ENCODE measurements around a stretch of chr2.

DNA sequence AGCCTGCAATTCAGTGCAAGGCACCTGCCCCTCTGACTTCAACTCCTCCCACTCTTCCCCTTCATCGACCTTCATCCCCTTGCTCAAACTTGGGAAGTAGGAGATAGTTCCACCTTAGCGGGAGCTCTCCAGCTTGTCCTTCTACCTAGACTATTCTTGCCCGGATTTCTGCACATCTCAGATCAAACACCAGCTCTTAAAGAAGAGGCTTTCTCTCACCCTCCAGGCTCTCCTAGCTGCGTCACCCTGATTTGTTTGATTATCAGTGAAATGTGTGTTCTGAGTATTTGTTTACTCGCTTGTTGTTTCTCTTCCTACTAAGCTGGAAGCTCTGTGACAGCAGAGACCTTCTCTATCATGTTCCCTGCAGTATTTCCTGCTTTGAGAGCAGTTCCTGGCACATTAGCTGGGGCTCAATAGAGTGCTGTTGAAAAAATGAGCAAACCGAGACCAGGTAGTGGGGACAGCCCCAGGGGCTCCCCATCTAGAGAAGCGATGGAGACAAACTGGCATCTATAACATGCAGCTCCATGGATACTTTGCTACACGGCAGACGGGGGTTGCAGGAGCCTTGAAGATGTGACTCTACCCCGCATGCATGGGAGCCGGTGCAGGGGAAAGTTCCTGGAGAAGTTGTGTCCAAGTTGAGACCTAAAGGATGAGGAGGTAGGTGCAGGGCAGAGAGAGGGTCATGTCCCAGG lies 70.7 kb upstream of the LAPTM4A start:
- RRBS = no CpG with 5 or more reads among the region's 11 CpGs

DNA sequence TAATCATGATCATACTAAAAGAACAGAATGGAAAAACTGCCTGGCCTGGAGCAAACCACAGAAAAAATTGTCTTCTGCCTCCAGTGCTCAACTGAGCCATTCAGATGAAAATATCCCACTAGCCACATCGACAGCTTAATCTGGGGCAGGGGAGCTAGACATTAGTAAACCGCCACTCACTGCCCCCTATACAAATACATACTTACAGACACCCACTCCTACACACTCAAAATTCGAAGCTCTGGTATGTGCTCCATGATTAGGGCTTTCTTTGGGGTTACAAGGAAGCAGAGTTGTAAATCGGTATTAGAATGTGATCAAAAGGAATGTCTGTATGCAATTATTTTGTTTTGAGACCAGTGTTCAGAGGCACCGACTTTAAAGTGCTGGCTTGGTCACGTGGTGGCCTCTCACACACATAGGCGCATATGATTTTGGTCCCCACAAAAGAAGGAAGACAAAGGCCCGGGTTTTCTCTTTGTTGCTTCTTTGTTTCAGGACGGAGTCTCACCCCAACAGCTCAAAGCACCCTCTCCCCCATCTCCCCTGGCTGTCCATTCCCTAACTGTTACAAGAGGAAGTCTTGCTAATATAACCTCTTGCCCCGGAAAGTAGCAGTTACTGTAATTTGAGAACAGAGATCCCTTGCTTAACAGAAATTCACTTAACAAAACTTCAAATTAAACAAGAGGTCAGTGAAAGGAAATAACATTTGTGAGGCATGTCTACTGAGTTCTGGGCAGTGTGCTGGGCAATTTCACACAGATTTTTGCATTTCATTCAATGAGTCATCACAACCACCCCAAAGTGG lies 76.1 kb downstream of the SDC1 start:
- RRBS = no CpG with 5 or more reads among the region's 10 CpGs

DNA sequence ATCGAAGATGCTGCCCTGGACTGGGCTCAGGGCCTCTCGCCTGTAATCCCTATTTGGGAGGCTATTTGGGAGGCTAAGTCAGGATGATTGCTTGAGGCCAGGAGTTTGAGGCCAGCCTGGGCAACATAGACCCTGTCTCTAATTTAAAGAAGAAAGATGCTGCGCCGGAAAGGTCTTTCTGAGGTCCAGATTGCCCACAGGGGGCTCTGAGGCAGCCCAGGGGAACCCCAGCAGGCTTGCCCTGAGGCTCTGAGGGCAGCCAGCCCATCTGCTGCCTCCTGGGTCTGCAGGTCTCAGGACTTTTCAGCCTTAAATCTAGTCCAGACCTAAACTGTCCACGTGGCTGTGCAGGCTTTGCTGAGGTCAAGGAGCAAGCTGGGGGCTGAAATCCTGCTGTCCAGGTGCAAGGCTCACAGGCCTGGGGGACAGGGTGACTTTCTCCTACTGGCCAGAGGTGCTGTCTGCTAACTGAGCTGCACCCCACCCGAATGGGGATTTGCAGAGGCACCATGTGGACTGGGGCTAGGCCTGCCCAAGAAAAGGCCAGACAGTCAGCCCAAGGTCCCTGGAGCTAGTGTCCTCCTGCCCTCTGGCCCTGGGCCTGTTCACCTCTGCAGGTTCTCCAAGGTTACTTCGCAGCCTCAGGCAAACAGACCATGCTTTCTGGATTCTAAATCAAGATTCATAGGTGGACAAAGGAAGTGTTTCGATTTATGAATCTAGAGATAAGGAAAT lies 32.2 kb downstream of the SDC1 start:
- RRBS = no CpG with 5 or more reads among the region's 8 CpGs

GRCh38 chr2:20195175-20196046 lies 29.5 kb downstream of the SDC1 start:
- RRBS = no CpG with 5 or more reads among the region's 13 CpGs

GRCh38 chr2:20201991-20203040 lies 22.6 kb downstream of the SDC1 start:
- RRBS = no CpG with 5 or more reads among the region's 27 CpGs

GRCh38 chr2:20209114-20209817 lies 15.7 kb downstream of the SDC1 start:
- RRBS = no CpG with 5 or more reads among the region's 13 CpGs

- RRBS = no CpG with 5 or more reads among the region's 22 CpGs
These were observed 5.9 kb downstream of the SDC1 start for GRCh38 chr2:20218688-20219810.

DNA sequence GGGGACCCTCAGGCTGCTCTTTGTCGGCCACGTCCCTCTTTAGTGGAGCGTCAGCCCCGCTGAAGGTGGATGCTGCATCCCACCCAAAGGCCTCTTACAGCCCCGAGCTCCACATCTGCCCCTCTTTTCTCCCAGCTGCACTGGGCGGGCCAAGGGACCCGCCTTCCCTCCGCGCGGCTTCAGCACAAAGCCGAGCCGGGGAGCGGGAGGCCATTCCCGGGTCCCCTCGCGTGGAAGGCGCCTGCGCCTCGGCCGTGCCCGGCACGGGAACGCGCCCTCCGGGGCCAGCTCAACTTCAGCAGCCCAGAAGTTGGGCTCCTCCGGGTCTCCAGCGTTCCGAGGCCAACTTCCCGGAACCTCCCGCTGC lies 1.1 kb downstream of the SDC1 start:
- RRBS = 2% methylated on average over 9 of the region's 30 CpGs

DNA sequence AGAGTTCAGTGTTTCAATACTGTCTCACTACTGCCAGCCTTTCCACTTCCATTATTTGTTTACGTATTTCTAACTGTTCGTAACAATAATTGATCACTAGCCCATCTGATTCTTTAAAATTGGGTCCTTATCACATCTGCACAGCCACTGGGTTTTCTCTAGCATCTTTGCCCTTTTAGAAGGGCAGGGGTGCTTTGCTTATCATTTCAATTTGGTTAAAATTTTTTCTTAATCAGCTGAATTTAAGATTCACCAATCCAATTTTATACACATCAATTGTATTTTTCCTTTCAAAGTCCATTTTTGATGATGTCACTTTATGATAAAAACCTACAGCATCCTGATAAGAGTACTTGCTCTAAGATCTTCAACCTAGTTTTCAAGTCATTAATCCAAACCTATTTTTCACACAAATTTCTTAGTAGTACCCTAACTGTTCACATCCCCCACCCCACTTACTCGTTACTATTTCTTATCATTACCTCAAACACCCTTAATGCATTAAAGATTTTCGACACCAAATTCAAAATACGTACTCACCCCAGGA lies 40.5 kb upstream of the SDC1 start:
- RRBS = no CpG with 5 or more reads among the region's 5 CpGs

GRCh38 chr2:20351221-20351924 lies 729 bp upstream of the PUM2 start:
- RRBS = no CpG with 5 or more reads among the region's 29 CpGs

- RRBS = 5% methylated on average over 23 of the region's 50 CpGs
These were observed 1.4 kb downstream of the RHOB start for GRCh38 chr2:20447982-20448900.

- RRBS = no CpG with 5 or more reads among the region's 15 CpGs
These were observed 43.7 kb downstream of the RHOB start for GRCh38 chr2:20490315-20491311.

DNA sequence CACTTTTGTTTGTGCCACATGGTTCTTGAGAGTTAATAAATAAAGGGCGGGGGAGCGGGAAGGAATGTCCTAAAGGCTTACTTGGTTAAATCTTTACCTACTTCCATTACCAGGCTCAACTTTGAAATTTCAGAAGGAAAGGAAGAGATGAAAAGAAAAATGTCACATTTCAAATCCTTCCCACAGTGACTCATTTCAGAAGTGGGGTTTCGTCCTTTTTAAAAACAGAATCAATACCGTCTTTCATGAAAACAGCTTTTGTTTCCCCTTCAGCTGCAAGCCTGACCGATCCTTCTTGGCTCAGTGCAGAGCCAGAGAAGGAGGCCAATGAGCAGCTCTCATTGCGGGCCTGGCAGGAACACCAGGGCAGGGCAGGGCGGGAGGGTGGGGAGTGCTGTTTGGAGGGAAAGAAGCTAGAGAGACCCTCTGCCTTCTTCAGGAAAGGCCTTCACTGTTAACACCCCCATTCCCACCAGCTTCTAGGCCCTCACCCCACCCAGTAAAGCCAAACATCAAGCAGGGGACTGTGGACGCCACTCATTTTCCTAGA lies 70.1 kb downstream of the RHOB start:
- RRBS = no CpG with 5 or more reads among the region's 8 CpGs

GRCh38 chr2:20574495-20575494 lies 76.1 kb downstream of the HS1BP3 start:
- RRBS = no CpG with 5 or more reads among the region's 10 CpGs

DNA sequence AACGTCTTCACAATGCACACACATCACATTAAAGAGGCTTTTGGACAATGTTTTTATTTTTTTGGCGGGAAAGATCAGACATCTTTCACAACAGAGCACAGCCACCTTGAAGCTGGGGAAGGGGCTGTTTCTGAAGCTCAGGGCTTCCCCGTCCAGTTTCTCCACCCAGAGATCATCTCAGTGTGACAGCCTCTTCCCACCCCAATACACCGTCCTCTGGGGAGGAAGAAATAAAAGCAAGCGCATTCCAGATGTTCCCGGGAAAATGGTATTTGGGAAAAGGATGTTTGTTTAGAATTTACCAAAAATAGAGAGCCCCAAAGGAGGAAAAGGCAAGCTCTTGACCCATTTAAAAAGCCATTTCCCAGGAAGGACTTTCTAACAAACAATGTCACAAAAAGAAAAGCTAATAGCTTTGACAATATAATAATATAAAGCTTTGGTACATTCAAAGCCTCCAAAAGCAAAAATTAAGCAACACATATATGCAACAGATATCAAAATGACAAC lies 64.6 kb downstream of the HS1BP3 start:
- RRBS = no CpG with 5 or more reads among the region's 6 CpGs

- RRBS = no CpG with 5 or more reads among the region's 10 CpGs
These were observed 22.8 kb downstream of the GDF7 start for GRCh38 chr2:20689537-20690366.

- RRBS = no CpG with 5 or more reads among the region's 10 CpGs
These were observed 36.3 kb downstream of the APOB start for GRCh38 chr2:21007198-21008444.

DNA sequence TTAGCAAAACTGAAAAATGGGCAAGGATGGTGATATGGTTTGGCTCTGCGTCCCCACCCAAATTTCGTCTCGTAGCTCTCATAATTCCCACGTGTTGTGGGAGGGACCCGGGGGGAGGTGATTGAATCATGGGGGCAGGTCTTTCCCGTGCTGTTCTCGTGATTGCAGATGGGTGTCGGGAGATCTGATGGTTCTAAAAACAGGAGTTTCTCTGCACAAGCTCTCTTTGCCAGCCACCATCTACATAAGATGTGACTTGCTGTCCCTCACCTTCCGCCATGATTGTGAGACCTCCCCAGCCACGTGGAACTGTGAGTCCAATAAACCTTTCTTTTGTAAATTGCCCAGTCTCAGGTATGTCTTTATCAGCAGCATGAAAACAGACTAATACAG lies 4.0 kb downstream of the APOB start:
- RRBS = no CpG with 5 or more reads among the region's 10 CpGs

GRCh38 chr2:21066931-21067503 lies 23.1 kb upstream of the APOB start:
- RRBS = no CpG with 5 or more reads among the region's 5 CpGs

DNA sequence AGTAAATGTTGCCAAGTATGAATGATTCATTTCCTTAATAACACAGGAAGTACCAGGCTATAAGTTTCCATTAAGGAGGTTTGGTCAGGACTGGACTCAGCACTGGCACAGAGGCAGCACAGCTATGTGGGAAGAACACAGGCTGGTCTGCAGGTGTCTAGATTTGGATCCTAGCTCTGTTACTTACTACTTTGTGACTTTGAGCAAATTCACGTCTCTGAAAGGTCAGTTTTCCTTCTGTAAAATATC lies 97.2 kb downstream of the TDRD15 start:
- RRBS = no CpG with 5 or more reads among the region's 1 CpG